BE2C (cell line): Measurements from ENCODE around the genes ADSL, DNAJB7 and RBX1.

- RRBS = 4% methylated on average over 15 of the region's 38 CpGs
Observed at GRCh38 chr22:39242780-39243152, 2.0 kb downstream of the PDGFB start.

DNA sequence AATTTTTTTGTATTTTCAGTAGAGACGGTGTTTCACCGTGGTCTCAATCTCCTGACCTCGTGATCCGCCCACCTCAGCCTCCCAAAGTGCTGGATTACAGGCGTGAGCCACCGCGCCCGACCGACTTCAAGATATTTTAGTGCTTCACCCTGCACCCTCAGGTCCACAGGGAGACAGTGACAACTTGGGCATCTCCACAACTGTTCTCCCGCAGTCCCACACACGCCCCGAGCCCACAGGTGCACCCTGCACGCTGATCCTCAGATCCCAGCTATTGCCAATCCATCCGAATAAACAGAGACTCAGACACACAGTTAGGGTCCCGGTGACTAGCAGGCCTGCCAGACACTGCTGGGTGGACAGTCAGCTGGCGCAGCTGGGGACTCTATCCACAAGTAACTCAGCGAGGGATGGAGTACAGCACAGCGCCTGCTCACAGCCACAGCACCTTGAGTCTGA is 7.9 kb downstream of the RPL3 start:
- RRBS = no CpG with 5 or more reads among the region's 18 CpGs

DNA sequence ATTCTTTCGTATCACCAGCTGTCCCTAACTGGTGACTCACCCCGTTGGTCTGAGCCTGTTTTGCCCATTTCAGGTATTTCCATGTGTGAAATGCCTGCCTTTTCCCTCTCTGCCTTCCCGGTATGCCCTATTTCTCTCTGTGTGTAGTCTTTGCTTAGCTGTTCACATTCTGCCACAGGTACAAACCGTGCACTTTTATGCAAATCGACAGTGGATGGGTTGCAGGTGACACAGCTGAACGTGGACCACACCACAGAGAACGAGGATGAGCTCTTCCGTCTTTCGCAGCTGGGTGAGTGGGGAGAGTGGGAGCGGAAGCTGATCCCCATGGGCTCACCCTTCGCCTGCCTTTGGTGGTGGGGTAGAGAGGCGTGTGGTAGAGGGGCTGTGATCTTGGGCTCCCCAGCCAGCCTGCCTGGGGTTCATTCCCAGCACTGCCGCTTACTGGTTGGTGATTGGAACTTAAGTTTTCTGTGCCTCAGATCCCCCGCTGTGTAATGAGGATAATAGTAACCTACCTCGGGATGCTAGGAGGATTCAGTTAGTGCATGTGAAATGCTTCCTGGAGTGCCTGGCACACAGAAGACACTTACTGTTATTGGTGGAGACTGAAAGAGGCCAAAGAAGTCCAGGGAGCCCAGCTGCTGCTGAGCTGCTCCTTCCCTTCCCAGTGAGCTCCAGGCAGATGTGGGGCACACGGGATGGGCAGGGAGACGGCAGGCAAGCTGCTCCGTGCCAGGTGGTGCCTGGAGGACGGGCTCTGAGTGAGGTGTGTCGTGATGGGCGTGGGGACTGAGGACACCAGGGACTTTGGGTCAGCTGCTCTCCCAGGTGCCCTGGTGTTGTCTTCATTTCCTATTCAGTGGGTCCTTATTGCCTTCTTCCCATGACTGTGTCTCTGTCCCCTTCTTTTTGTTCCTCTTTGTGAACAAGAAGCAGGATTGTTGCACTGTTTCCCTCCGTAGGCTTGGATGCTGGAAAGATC is 19.3 kb downstream of the TAB1 start:
- RRBS = no CpG with 5 or more reads among the region's 22 CpGs

- RRBS = 3% methylated on average over 7 of the region's 45 CpGs
Observed at GRCh38 chr22:39502457-39503276, 577 bp downstream of the MIEF1 start.

DNA sequence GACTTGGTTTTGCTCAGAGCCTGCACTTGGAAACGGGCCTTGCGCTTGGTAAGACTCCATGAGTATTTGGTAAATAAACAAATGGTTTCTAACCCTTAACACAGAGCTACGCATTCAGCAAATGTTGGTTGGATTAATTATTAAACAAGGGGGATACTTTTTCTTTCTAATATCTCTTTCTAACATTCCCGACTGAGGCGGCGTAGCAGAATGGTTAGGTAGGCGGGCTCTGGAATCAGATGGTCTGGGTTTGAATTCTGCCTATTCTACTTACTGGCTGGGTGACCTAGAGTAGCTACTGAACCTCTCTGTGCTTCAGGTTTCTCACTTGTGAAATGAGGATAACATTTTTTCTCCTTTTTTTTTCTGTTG is 3.5 kb upstream of the FAM83F start:
- RRBS = no CpG with 5 or more reads among the region's 7 CpGs

GRCh38 chr22:39995837-39996144 is 1.0 kb downstream of the FAM83F start:
- RRBS = 83% methylated on average over 3 of the region's 10 CpGs

GRCh38 chr22:40083048-40083981 is 88.6 kb downstream of the FAM83F start:
- RRBS = no CpG with 5 or more reads among the region's 5 CpGs

DNA sequence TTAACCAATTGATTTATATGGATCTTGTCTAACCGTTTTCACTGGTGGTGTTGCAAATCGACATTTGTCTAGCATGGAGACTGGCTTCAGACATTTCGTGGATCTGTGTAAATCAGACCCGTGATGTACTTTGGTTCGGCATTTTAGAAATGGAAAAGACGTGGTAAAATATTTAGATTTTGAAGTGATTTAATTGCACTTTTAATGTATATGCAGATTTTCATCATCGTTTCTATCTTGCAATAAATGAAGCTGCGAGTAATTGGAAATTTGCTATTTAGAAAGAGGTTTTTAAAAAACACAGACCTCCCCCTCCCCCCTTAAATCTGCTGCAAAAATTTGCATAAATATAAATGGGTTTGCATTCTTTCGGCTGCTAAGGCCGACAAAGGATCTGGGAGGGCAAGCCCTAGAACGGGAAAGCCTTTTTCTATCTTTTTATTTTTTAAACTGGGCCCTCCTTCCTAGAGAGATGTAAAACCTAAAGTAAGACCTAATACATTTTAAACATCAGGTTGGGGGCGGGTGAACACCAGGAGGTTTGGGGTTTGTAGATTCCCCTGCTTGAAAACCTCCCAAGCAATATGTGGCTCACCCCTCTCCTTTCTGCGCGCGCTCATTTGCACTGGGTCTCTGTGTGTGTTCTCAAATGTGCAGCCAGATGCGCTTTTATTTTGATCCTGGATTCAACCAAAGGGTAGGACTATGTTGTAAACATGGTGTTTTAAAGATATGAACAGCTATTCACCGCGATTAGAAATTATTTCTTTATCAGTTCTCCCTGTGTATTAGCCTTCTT is 639 bp downstream of the TNRC6B start:
- RRBS = no CpG with 5 or more reads among the region's 18 CpGs

DNA sequence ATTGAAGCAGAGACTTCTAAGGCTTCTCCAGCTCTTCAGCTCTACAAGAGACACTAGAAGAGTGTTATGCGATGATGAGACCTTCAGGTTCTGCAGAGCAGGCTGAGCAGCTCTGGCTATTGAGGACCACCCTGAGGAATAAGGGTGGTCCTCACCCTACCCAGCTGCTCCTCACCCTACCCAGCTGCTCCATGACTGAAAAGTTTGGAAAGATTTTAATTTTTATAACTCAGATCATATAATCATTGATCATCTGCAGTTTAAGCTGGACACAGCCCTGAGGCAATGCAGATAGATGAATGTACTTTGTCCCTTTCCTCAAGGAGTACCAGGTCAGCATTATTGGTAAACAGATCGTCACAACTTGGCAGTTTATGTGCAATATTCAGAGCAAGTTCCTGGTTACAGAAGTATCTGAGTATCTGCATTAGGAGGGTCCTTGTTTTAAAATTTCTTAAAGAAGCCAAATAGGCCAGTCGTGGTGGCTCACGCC is 3.5 kb downstream of the TNRC6B start:
- RRBS = no CpG with 5 or more reads among the region's 4 CpGs

DNA sequence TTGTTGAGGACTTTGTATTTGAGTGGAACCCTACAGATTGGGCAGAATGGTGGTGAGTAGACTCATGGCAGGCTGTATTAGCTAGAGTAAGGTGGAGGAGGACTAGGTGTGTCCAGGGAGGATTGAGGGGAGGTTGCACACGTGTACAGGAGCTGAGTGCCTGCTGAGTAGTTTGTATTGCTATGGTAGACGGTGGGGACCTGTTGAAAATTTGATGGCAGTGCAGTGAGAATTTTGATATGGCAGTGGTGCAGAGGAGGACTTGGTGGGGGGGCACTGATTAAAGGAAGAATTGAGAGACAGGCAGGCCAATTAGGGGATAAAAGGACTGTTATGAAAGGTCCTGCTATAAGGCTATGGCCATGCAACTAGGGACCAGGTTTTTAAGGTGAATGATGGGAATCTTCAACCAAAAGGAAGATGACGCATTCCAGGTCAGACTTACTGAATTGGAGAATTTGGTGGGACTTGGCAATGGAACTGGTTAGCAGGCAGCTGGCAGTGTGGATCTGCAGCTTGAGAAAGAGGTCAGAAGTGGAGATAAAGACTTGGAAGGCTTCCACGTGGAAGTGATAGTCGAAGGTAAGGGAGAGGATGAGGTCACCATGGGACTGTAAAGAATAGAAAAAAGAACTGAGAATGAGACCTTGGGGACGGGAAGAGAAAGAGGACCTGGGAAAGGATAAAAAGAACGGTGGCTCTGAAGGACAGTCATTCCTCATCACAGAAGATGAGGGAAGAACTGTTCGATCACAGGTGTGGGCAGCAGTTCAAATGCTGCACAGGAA is 8.0 kb downstream of the TNRC6B start:
- RRBS = no CpG with 5 or more reads among the region's 8 CpGs

DNA sequence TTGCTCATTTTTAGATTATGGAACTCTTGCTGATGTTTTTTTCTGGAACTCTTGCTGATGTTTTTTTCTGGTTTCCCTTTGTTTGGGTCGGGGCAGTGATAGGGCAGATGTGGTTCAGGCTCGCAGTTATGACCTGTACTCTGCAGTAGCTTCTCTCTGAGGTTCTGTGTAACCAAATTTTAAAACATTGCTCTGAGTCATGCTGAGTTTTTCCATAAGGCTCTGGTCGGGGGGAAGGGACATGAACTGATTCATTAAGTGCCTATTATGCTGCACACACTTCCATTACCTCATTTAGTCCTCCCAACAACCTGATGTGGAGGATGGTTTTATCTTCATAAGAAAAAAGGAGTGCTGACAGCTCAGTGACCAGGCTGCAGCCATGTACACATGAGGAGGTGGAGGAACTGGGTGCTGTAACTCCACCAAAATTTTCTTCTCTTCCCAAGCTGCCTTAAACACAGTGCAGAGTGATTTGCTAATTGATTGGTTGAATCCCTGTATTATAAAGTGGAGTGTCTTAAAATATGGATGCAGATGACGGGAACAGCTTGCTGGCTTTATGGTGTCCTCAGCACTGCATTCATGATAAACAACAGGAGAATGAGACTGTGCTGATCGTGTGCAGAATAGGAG is 19.0 kb downstream of the TNRC6B start:
- RRBS = no CpG with 5 or more reads among the region's 5 CpGs

GRCh38 chr22:40326279-40327328 is 19.7 kb upstream of the ADSL start:
- RRBS = no CpG with 5 or more reads among the region's 8 CpGs

GRCh38 chr22:40346145-40347058 is at the start of gene ADSL:
Gene ADSL (plus strand): TSS chr22:40346500.
- RRBS = under 1% methylated on average over 9 of the region's 66 CpGs

GRCh38 chr22:40436816-40437162 is 66.4 kb downstream of the SGSM3 start:
- RRBS = no CpG with 5 or more reads among the region's 3 CpGs

- RRBS = no CpG with 5 or more reads among the region's 3 CpGs
Observed at GRCh38 chr22:40543627-40544227, 92.8 kb downstream of the MRTFA start.

DNA sequence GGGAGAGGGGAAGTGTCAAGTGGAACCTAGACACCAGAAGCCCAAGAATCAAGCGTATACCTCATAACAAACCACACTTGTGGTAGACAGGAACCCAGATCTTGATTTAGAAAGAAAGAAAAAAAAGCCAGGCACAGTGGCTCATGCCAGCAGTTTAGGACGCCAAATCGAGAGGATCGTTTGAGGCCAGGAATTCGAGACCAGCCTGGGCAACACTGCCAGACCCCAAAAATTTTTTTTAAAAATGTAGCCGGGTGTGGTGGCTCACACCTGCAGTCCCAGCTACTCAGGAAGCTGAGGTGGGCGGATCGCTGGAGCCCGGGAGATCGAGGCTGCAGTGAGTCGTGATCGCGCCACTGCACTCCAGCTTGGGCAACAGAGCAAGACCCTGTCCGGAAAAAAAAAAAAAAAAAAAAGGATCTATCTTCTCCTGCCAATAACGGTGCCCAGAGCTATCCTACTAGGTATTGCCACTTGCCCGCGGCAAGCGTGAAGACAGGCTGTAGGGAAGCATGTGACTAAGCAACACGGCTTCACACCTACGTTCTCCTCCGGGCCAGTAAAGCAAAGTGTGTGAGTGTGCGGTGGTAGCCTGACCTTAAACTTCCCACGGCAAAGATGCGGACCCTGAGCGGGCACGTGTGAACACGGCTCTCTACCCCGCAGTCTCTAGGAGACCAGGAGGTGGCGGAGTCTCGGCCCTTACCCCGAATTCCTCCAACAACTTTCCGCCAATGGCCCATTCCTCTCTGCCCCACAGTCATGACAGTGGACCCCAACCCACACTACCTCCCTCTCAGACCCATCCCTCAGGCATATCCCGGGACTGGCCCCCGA is 617 bp downstream of the SLC25A17 start:
- RRBS = 0% methylated on average over 1 of the region's 34 CpGs

DNA sequence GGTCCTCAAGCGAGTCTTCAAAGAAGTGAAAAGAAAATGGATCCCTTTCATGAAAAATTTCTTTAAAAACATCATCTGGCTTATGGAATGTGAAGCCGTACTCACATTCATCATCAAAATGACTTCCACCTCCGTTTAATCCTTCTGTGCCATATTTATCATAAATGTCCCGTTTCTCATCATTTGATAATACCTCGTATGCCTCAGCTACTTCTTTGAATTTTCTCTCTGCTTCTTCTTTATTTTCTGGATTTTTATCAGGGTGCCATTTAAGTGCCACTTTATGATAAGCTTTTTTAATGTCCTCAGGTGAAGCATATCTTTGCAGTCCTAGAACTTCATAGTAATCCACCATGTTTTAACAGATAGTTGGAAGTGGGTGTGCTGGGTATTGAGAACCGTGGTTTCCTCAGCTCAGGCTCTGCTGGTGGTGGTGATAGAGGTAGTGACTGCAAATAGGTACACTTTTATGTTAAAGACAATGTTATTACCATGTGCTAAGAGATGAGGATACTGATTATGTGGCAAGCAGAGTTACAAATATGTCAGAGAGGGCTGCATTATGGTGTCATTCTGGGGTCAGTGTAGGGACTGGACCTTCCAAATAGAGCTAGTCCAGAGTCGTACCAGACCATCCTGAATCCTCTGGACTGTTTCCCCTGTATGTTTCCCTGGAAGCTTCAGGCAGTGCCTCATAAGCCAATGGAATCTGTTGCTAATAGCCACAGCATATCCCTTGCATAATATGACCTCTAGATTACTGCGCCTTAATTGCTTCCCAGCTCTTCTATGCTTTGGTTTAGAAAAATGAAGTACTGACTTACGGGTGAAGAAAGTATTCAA is at the start of gene DNAJB7:
Gene DNAJB7, minus strand, starts transcription at position 474 of the 843 bp plus-strand sequence.
- RRBS = no CpG with 5 or more reads among the region's 9 CpGs

DNA sequence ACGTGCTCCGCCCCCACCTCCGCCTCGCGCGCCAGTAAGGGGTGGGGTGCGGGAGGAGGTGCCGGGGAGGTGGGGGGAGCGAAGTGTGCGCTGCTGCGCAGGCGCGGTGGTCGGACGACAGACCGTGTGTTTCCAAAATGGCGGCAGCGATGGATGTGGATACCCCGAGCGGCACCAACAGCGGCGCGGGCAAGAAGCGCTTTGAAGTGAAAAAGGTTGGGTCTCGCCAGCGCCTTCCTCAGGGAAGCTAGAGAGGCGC is at the start of gene RBX1:
Gene RBX1, plus strand, starts transcription at position 117 of the 259 bp plus-strand sequence.
- RRBS = no CpG with 5 or more reads among the region's 27 CpGs

DNA sequence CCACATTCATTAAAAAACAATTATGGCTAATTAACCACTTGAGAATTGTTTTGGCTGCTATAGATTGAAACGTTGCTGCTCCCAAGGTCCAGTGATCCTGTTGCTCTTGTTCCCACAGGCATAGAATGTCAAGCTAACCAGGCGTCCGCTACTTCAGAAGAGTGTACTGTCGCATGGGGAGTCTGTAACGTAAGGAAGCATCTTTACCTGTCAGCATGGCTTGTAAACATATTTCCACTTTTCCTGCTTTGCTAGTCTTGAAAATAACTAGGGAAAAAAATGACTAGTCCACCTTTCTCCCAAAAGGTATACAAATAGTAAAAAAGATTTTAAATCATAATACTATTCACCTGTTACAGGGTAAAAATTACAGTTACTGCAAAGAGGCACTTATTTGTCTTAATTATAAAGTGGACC is 12.8 kb downstream of the RBX1 start:
- RRBS = no CpG with 5 or more reads among the region's 5 CpGs

- RRBS = no CpG with 5 or more reads among the region's 14 CpGs
Observed at GRCh38 chr22:40972966-40973599, 21.9 kb downstream of the RBX1 start.